Hepatocyte (in vitro differentiated cells and primary cell): ENCODE measurements around the gene ATG5.

DNA sequence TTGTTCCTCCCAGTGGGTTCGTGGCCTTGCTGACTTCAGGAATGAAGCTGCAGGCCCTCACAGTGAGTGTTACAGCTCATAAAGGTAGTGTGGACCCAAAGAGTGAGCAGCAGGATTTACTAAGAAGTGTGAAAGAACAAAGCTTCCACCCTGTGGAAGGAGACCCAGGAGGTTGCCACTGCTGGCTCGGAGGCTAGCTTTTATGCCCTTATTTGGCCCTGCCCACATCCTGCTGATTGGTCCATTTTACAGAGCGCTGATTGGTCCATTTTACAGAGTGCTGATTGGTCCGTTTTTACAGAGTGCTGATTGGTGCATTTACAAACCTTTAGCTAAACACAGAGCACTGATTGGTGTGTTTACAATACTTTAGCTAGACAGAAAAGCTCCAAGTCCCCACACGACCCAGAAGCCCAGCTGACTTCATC, 1732.0 kb downstream of the HACE1 start:
- RAMPAGE, long total RNA, result no peak
- RRBS, result no CpG with 5 or more reads among the region's 5 CpGs

DNA sequence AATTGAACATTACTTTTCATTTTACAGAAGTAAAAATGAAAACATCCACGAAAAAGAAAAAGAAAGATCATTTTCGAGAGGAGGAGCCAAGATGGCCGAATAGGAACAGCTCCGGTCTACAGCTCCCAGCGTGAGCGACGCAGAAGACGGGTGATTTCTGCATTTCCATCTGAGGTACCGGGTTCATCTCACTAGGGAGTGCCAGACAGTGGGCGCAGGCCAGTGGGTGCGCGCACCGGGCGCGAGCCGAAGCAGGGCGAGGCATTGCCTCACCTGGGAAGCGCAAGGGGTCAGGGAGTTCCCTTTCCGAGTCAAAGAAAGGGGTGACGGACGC, 370.4 kb downstream of the HACE1 start:
- RAMPAGE, long total RNA, result no peak
- RRBS, result no CpG with 5 or more reads among the region's 21 CpGs

DNA sequence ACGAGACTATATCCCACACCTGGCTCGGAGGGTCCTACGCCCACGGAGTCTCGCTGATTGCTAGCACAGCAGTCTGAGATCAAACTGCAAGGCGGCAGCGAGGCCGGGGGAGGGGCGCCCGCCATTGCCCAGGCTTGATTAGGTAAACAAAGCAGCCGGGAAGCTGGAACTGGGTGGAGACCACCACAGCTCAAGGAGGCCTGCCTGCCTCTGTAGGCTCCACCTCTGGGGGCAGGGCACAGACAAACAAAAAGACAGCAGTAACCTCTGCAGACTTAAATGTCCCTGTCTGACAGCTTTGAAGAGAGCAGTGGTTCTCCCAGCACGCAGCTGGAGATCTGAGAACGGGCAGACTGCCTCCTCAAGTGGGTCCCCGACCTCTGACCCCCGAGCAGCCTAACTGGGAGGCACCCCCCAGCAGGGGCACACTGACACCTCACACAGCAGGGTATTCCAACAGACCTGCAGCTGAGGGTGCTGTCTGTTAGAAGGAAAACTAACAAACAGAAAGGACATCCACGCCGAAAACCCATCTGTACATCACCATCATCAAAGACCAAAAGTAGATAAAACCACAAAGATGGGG, 369.9 kb downstream of the HACE1 start:
- RAMPAGE, long total RNA, result no peak
- RRBS, result no CpG with 5 or more reads among the region's 17 CpGs

GRCh38 chr6:104941819-104942150, 15.1 kb upstream of the LIN28B start:
- RAMPAGE, long total RNA, result no peak
- RRBS, result no CpG with 5 or more reads among the region's 6 CpGs

- RAMPAGE, long total RNA, result no peak
- RRBS, result no CpG with 5 or more reads among the region's 10 CpGs
Observed at GRCh38 chr6:104958602-104959262, 1.8 kb downstream of the LIN28B start.

GRCh38 chr6:105307307-105307742, 95.6 kb downstream of the PREP start:
- RAMPAGE, long total RNA, result no peak
- RRBS, result no CpG with 5 or more reads among the region's 3 CpGs

DNA sequence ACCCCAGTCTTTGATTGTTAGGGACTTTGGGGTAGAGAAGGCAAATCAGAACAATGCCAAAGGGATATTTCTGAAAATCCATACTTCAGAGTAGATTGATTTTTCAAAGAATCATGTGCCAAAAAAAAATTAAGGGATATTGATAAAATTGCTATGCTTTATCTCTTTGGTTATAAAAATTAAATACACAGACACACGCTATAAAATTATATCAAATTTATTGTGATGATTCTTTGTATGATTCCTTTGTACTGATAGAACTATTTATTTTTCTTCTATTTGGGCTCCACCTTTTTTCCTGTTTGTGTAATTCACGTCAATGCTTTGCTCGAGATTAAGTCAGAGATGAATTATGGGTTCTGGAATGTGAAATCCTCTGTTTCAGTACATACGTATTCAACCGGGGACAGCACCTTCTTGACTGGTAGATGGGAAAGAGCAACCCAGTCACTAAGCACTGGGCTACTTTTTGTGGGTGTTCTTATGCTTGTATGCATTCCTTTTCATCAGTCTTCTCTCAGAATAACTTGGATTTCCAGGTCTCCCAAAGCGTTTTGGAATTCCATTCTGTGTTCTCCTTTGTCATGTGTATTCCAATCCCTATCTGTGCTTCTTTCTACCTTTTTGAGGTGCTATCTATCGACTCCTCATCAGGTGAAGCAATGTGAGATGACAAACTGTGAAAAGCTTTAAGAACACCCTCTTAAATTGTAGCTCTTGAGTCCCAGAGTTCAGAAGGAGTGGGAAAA, 197.4 kb upstream of the PREP start:
- RAMPAGE, long total RNA, result no peak
- RRBS, result no CpG with 5 or more reads among the region's 7 CpGs

GRCh38 chr6:105609682-105610012, 206.8 kb upstream of the PREP start:
- RAMPAGE, long total RNA, result no peak
- RRBS, result no CpG with 5 or more reads among the region's 9 CpGs

DNA sequence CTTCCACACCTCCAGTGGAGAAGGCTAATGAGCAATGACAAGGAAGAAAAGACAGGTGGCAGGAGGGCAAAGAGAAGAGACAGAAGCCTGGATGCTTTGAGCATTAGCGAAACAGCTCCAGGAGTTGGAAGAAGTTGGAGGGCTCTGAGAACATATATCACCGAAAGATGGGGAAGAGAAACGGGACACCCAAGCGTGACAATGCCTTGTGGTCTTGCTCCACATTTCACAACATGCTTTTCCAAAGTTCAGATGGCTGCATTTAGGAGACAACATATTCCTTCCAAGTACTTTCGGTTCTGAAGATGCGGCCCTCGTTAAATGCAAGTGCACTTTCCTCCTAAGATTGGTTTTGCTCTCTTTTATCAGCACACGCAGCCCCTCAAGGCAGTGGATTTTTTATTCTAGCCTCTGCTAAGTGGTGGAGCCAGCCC, 69.3 kb downstream of the PRDM1 start:
- RAMPAGE, long total RNA, result no peak
- RRBS, result no CpG with 5 or more reads among the region's 8 CpGs

GRCh38 chr6:106325236-106326152, at the start of gene ATG5:
Gene ATG5, minus strand, starts transcription at chr6:106325760.
- RAMPAGE, long total RNA, result no peak
- RRBS, result 1% methylated on average over 25 of the region's 61 CpGs

- RAMPAGE, long total RNA, result no peak
- RRBS, result no CpG with 5 or more reads among the region's 2 CpGs
Observed at GRCh38 chr6:106454603-106454946, 94.1 kb downstream of the CRYBG1 start.

DNA sequence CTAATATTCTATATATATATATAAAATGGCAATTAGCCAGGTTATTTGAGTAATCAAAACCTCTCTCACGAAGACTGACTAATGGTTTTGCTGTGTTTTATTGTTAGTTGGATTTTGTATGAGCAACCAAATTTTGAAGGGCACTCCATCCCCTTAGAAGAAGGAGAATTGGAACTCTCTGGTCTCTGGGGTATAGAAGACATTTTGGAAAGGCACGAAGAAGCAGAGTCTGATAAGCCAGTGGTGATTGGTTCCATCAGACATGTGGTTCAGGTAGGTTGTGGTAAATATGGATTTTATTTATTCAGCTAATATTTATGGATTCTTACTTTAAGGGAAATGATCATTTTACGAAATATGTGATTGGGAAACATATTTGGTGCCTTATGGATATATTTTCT, 102.1 kb downstream of the RTN4IP1 start:
- RAMPAGE, long total RNA, result no peak
- RRBS, result no CpG with 5 or more reads among the region's 3 CpGs

- RAMPAGE, long total RNA, result no peak
- RRBS, result no CpG with 5 or more reads among the region's 1 CpG
Observed at GRCh38 chr6:106715304-106715503, 85.8 kb downstream of the QRSL1 start.

DNA sequence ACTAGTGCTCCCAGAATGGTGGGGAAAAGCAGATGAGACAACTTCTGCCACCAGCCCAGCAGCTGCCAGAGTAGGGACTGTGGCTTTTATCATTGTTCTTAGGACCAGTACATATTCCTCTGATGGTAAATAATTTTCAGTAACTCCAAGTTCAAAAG, 112.3 kb downstream of the QRSL1 start:
- RAMPAGE, long total RNA, result no peak

DNA sequence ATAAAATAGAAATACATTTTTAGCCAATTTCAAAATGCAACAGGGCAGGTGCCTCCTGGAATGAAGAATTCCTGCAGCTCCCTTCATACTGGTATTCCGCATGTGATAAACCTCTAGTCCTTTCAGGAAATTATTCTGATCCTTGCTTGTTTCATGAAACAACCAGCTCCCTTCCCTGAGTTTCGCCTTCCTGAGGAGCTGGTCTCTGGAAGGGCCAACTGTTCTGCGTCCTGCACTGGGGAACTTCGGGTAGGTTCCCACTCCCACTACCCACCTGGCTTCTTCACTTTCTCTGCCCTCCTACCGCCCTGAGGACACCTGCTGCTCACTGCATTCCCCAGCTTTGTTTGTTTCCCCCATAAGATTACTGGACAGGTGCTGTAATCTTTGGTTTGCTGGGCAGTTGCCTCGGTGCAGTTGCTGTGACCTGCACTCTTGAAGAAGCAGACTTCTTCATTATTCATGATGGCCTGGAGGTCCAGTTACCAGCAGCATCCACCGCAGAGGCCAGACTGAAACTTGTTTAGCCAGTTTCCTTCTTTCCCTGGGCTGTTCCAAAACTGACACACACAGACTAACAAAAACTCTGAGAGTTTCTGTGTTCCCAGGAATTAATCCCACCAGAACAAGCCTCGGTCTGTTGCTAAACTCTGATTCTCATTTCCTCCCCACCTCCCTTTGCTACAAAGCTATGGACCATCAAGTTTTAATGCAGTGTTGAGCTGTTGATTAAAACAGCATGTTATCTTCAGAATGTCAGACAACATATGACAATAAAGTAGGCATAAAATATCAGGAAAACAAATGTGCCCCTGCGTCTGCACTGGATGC, 144.0 kb downstream of the QRSL1 start:
- RAMPAGE, long total RNA, result no peak
- RRBS, result no CpG with 5 or more reads among the region's 9 CpGs

DNA sequence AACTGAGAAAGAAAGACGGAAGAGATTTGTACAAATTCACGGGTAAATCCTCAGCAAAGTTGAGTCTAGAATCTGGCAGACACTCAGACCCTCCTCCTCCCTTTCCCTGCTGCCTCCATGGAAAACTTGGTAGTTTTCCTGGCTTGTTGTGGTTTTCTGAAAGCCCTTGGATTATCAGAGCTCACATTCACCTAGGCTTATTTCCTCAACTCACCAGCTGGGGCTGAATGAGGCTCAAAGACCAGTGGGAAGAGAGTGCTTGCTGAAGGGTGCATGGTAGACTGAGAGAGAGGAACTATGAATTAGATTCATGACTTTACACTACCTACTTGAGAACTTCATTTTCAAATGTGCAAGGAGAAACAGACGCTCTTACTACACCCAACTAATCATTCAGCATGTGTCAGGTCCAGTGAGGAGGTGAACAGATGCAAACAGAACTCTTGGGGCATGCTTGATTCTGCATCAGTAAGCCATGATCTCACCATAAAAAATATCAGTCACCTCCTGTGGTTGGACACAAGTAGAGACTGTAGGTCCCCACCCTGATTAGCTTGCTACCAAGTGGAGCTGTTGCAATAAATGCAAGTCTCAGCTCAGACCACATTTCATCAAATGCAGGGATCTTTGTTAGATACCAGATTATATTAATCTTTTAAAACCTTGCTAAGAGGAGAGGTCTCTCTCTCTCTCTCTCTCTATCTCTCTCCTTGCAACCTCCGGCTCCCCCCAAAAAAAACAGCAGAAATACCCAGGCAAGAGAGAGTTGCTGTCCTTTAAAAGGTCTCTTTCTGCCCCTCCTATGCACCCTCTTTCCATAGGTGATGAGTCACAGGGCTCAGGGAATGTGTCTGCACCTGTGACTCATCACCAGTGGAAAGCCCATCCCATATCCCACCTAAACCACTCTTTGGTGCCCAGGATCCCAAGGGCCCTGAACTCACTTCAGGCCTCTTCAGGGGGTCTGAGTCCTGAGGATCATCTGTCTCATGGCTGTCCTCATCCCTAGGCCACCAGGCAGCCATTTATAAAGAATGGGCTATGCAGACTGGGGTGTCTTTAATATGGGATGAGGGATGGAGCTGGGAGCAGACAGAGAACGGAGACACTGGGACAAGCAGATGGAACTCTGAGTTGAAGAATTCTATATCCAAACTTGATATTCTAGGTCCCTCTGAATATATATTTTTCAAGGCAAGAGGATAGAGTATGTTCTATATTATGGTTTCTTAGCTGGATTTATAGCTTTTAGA, 154.4 kb downstream of the QRSL1 start:
- RAMPAGE, long total RNA, result no peak
- RRBS, result no CpG with 5 or more reads among the region's 5 CpGs

DNA sequence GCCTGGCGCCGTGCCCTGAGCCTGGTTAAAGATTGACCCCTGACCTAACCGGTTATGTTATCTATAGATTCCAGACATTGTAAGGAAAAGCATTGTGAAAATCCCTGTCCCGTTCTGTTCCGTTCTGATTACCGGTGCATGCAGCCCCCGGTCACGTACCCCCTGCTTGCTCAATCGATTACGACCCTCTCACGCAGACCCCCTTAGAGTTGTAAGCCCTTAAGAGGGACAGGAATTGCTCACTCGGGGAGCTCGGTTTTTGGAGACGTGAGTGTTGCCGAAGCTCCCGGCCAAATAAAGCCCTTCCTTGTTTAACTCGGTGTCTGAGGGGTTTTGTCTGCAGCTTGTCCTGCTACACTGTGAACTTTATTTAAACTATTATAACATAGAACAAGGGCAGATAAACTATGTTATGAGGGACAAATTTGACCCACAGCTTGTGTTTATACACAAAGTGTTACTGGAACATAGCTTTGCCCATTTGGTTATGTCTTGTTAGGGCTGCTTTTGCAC, 49.6 kb downstream of the CD24 start:
- RAMPAGE, long total RNA, result no peak
- RRBS, result no CpG with 5 or more reads among the region's 17 CpGs

- RAMPAGE, long total RNA, result no peak
- RRBS, result no CpG with 5 or more reads among the region's 3 CpGs
Observed at GRCh38 chr6:107189536-107189868, 74.2 kb upstream of the BEND3 start.

- RAMPAGE, long total RNA, result no peak
- RRBS, result no CpG with 5 or more reads among the region's 22 CpGs
Observed at GRCh38 chr6:107363403-107364041, 95.8 kb downstream of the PDSS2 start.

GRCh38 chr6:107901119-107901571, 56.9 kb downstream of the SEC63 start:
- RAMPAGE, long total RNA, result no peak
- RRBS, result no CpG with 5 or more reads among the region's 1 CpG